AG08470 (cell line): ENCODE results near the gene MCM10.

DNA sequence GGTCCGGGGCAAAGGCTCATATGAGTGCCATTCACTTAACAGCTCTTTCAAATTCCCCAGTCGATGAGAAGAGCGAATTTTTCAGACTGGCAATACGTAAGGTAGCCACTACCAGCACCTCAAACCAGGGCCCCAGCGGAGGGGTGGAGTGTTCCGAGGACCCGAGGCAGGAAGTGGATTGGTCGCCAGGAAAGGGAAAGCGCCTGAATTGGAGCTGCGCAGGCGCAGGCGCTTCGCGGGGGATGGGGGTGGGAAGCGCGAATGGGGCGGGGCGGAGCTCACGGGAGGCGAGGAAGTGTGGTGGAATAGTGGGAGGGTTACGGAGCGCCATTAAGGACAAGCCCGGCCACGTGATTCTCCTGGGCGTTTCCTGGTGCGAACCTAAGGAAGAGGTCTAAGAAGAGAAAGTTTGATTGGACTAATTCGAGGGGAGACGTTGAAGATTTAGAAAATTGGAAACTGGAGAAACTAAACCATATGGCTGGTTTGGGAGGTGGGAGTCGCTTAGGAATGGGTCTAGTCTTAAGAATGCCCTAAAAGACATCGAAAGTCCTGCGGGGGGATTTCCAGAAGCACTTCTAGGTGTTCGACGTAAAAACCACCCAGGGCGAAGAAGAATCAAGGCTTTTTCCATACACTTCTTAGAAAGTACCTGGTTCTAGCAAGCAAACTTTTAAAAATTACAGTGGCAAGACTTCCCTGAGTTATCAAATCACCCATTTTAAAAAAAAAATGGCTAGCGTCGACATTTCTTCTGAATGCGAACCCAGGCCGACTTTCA, 636 bp upstream of the UPF2 start:
- RRBS, result no CpG with 5 or more reads among the region's 38 CpGs

GRCh38 chr10:12195114-12195359, 654 bp downstream of the NUDT5 start:
- RRBS, result no CpG with 5 or more reads among the region's 10 CpGs

- RRBS, result no CpG with 5 or more reads among the region's 19 CpGs
These were observed 45.8 kb downstream of the CDC123 start for GRCh38 chr10:12241522-12242384.

DNA sequence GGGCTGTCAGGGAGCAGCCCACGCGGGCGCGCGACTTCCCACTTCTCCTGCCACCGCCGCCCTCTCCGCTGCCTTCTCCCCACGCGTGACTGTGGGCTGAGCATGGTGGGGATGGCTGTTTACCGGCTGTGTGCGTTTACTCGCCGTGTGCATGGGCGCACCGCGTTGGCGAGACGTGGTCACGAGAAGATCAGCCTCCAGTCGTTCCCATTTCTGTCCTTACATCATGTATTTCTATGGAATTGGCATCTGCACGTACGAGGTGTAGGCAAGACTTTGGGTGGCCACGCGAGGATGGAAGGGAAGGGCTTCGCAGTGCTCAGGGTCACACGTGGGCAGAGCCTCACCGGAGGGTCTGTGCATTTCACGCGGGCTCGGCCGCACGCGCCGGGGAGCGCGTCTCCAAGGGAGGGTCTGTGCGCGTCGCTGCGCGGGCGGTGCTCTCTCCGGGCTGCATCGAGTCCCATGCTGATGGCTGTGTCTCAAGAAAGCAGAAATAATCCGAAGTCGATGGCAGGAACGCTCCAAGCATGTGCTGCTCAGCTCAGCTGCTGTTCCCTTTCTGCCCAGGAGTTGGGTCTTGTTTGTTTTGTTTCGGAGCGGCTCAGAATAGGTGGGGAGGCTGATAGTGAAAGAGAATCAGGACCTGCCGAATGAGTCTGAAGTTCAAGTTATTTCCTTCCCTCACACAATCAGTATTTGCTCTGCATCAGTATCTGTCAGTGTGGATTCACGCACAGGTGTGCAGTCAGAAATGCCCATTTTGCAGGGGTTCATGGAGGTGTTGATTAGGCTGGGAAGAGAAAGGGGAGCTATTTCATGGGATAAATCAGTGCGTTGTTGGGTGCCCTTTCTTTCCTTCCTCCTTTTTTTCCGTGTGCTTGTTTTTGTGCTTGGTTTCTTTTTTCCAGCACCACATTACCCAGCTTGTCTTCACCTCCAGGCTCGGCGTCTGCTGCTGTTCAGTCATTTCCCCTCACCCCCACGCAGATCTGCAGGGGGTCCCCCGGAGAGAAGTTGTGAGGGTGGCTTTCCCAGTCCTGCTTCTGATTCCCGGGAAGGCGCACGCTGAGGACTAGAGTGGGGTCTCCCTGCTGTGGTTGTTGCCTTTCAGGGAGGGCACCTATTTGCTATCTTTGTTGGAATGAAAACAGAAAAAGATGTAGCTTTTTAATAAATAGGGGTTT, 1.2 kb downstream of the CAMK1D start:
- RRBS, result 2% methylated on average over 22 of the region's 61 CpGs

GRCh38 chr10:12609082-12609898, 259.9 kb downstream of the CAMK1D start:
- RRBS, result no CpG with 5 or more reads among the region's 13 CpGs

DNA sequence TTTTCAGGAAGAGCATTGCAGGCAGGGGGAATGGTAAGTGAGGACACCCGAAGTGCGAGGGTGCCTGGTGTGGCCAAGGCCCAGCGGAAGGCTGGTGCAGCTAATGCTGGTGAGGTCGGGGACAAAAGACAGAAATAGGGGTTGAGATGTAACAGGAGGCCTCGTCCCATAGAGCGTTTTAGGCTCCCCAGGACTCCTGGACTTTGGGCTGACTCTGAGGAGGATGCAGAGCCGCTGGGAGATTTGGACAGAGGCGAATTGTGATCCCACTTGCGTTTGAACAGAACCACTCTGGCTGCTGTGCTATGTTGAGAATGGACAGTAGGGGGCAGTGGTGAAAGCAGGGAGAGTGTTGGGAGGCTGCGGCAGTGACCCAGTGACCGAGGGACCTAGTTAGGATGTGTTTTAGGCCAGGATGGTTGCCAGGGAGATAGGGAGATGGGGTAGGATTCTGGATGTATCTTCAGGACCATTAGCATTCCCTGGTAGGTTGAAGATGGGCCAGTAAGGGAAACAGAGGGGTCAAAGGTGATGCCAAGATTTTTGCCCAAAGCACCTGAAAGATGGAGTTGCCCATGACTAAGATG, 271.7 kb downstream of the CCDC3 start:
- RRBS, result no CpG with 5 or more reads among the region's 11 CpGs

GRCh38 chr10:12783251-12783665, 218.3 kb downstream of the CCDC3 start:
- RRBS, result no CpG with 5 or more reads among the region's 12 CpGs

GRCh38 chr10:12830053-12830849, 171.3 kb downstream of the CCDC3 start:
- RRBS, result no CpG with 5 or more reads among the region's 14 CpGs

DNA sequence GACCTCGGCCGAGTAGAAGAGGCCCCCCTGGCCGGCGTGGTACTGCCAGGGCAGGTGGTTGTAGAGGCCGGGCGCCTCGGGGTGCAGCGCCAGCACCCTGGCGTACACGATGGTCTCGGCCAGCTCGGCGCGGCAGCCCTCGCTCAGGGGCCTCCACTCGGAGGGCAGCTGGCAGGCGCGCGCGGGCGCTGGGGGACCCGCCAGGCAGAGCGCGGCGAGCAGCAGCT, 266 bp downstream of the CCDC3 start:
- RRBS, result 0% methylated on average over 3 of the region's 25 CpGs

DNA sequence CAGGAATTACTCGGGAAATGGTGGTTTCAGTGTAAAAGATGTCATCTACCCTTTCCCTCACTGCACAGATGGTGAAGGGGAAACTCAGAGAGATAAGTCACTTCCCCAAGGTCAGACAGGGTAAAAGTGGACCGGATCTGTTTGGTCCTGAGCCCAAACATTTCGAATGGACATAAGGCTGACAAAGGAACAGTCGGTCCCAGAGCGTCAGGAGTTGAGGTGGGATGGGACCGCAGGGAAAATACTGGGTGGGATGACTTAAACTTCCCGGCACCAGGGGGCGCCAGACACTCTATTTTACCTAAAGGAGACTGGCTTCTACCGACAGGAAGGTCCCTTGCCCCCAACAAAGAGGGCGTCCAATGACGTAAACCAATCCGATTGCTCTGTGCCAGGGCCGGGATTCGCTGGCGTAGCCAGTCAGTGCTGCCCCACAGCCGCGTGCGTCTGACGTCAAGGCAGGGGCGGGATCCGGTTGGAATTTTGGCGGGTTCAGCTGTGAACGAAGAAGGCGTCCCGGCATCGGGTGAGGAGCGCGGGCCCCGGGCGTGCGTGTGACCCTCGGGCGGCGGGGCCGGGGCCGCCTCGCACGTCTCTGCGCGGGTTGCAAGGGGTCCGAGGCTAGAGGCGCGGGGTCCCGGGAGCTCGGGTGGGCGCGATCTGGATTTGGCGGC, at the start of gene MCM10:
MCM10 (plus strand) TSS at position 478 of the 674 bp plus-strand sequence.
- RRBS, result 1% methylated on average over 23 of the region's 48 CpGs

DNA sequence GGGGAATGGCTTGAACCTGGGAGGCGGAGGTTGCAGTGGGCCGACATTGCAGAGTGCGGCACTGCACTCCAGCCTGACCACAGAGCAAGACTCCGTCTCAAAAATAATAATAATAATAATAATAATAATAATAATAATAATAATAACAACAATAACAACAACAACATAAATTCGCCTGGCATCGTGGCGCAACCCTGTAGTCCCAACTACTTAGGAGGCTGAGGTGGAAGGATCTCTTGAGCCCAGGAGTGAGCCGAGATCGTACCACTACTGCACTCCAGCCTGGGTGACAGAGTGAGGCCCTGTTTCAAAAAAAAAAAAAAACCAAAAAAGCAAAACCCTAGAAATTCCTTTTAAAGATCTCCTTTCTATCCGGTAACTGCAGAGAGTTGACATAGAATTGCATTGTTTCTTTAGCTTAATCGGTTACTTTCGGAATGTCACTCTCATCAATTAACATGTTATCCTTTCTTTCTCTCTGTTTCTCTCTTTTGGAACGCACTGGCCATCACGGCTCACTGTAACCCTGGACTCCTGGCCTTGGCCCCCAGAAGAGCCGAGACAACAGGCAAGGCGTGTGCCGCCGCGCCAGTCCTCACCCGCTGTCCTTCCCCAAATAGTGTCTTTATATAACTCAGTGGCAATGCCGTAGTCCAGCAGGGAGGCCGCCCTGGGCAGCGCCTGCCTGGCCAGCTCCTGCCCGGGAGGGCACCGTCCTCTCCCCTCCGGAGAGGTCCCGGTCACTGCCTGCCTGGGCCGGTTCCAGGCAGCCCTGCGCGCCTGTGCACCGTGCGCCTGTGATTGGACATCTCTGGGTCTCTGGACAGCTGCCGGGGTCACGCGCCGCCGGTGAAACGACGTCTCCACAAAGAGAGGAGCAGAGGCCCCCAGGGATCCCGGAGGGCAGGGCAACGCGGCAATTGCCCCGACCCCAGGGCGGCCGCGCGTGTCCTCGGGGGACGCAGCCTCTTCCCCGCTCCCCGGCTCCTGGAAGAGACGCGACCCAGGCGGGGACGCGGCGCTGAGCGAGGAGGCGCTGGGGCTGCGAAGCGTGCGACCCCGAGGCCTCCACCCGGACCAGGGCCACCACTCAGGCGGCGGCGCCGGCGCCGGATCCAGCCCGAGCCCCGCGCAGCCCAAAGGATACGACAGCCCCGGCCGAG, 662 bp downstream of the PHYH start:
- RRBS, result 2% methylated on average over 25 of the region's 76 CpGs

DNA sequence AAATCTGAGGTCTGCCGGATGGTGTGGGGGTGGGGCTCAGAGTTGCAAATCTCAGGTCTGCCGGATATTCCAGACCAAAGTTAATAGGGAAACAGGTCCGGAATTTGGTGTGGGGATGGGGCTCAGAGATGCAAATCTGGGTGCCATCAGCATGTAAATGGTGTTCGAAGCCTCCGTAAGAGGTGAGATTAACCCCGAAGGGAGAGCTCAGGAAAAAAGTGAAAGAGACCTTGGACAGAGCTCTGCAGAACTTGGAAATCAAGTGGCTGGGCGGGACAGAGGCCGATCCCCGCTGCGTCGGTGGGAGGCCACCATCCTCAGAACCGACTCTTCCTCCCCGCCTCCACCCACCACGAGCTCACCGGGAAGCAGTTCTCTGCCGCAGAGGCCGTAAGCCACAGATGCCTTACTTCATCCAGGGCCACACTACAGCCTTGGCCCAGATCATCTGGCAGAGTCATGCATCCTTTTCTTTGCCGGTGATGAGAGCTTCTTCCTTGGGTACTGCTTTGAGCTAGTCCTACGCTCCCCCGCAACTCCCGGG, 1.8 kb upstream of the SEPHS1 start:
- RRBS, result 14% methylated on average over 8 of the region's 21 CpGs

GRCh38 chr10:13490485-13490914, 38.3 kb downstream of the BEND7 start:
- RRBS, result 91% methylated on average over 1 of the region's 5 CpGs

- RRBS, result no CpG with 5 or more reads among the region's 4 CpGs
These were observed 7.8 kb upstream of the BEND7 start for GRCh38 chr10:13536623-13537083.

- RRBS, result no CpG with 5 or more reads among the region's 4 CpGs
These were observed 202.2 kb downstream of the PRPF18 start for GRCh38 chr10:13788876-13789438.

GRCh38 chr10:13984654-13985506, 345.8 kb downstream of the FRMD4A start:
- RRBS, result no CpG with 5 or more reads among the region's 14 CpGs

DNA sequence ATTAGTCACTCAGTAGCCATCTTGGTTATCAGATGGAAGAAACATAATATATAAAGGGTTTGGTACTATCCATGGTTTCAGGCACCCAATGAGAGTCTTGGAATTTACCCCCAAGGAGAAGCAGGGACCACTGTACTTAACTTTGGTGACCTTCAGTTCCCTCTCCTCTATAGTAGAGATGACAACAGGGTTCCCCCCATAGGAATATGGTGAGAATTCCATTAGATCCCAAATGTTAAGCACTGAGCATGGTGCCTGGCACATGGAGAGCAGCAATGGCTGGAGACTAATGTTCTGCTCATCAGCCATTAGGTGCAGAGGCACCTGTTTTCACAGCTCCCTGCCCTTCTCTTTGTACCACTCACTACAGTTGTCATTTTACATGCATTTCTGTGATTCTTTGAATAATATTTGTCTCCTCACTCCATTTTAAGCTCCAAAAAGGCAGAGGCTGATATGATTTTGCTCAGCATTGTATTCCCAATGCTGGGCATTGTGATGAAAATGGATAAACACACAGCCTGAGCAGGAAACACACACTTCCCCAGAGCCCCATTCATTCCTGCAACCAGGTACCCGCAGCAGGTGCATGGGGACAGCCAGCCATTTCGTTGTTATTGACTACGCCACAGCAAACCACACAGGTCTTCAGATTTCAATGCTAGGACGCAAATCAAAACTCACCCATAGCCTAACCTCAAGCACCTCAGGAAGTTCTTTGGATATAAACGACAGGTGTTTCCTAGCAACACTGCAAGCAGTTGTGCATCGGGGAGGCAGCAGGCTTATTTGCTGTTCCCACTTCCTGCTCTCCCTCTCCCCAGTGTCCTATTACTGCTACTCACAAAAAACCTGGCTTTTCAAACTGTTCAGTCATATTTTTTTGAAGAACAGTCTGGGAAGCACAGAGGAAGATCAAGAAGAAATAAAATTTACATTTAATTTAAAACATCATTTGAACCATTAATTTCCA, 176.2 kb upstream of the FRMD4A start:
- RRBS, result no CpG with 5 or more reads among the region's 6 CpGs

GRCh38 chr10:14550102-14550895, 219.6 kb upstream of the FRMD4A start:
- RRBS, result no CpG with 5 or more reads among the region's 8 CpGs

- RRBS, result no CpG with 5 or more reads among the region's 2 CpGs
These were observed 212.5 kb downstream of the FAM107B start for GRCh38 chr10:14562170-14562688.

DNA sequence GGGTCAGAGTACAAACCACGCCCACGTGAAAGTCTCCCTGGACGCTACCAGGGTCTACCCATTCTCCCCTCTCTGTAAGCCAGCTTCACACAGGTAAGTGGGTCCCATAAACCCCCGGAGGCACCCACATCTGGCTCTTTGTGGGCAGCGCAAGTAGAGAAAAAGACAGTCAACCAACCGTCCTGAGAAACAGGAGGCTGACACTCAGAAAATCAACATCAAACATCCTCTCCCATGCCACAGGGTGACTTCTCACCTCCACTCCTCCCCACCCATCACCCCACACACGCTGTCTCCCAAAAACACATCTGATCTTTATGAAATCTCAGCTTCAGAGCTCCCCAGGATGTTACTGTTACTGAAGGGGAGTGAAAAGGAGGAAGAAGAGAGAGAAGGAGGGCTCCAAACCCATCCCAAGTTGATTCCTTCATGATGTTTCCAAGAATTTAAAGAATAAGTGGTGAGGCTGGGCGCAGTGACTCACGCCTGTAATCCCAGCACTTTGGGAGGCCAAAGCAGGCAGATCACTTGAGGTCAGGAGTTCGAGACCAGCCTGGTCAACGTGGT, 186.2 kb downstream of the FAM107B start:
- RRBS, result no CpG with 5 or more reads among the region's 11 CpGs